SJCRH30 (cell line): ENCODE measurements around a stretch of chr11.

- RAMPAGE, long total RNA = no peak
Measured at GRCh38 chr11:75911471-75911781, 96.4 kb downstream of the UVRAG start.

DNA sequence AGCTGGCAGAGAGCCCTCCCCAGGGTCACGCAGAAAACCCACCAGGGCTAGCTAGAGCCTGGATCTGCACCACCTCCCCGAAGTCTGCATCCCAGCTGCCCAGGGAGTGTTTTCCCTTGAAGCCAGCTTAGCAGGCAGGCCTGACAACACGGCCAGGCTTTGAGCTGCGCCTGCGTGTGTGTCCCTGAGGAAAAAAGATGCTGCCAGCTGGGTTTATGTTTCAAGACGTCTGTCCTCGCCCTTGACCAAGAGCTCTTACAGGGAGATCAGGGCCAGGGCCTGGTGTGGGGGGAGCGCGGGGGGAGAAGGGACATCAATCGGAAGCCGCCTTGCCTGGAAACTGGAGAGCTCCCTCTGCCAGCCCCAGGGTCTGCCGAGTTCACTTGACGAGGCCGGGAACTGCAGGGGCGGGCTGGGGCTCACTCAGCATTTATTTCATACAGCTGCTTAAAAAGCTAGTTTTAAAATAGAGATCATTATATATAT is 20.3 kb downstream of the WNT11 start:
- RAMPAGE, long total RNA = no peak

DNA sequence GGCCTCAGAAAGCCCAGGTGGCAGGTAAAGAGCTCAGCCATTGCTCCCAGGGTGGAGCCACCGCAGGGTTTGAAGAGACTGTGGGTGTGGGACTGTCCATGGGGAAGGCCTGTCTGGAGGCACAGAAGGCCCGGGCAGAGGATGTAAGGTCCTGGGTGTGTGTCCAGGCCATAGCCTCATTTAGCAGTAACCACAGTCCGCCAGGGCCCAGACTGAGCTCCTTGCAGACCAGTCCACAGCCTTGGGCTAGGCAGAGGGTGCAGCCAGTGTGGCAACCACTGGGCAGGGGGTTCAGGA is 27.6 kb upstream of the WNT11 start:
- RAMPAGE, long total RNA = no peak

DNA sequence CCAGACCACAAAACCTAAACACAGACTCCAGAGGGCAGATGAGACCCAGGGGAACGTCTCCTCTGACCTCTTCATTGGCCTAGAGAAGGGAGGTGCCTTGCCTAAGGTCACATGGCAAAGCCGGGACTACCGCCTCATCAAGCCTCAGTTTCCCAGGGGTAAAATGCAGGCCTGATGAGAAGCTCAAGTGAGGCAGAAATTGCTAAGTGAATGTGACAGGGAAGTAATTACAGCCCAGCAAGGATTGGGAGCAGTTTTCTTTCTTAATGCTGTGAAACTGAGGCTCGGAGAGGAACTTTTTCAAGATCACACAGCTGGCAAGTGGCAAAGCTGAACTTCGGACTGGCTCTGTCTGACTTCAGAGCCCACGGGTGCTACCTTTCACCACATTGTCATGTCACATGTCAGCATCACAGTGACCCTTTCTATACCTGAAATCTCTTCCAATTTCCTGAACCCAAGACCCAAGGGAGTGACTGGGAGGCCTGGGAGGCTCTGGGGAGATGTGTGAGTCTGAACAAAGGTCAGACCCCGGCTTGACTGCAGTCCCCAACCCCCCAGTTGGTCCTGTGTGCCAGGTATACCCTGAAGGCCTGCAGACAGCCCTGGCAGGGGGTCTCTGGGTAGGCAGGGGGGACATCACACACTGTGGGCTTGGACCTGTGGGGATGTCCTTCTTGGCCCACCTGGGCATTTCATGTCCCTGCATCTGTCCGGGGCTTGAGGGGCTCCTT is 70.1 kb upstream of the WNT11 start:
- RAMPAGE, long total RNA = no peak

GRCh38 chr11:76385801-76386274 is 4.7 kb downstream of the GVQW3 start:
- RAMPAGE, long total RNA = no peak

DNA sequence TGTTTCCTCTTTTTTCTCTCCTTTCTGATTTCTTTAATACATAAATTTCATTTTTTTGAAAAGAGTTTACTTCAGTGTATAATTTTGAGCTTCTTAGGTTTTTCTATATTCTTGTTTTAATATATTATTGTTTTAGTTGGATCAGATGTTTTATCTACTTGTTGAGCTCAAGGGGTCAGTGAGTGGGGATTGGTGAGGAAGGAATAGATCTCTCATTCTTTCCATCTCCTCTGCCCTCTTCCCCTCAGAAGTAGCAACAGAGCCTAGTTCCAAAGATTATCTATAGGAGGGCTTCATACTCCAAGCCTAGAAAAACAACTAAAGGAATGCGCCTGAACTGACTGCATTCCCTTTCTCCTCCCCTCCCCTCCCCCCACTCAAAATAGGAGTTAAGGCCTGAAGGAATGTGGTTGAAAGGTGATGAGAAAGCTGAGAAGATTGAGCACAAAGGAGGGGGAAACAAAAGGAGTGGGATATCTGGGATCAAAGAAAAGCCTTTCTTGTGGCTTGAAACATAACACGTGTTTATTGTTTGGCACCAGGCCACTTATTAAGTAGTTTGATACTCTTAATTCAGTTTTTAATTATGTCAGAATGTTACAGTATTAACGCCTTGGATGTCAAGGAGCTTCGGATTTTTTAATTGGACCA is 10.5 kb downstream of the EMSY start:
- RAMPAGE, long total RNA = no peak

- RAMPAGE, long total RNA = no peak
Measured at GRCh38 chr11:76553426-76554430, 108.9 kb downstream of the EMSY start.

DNA sequence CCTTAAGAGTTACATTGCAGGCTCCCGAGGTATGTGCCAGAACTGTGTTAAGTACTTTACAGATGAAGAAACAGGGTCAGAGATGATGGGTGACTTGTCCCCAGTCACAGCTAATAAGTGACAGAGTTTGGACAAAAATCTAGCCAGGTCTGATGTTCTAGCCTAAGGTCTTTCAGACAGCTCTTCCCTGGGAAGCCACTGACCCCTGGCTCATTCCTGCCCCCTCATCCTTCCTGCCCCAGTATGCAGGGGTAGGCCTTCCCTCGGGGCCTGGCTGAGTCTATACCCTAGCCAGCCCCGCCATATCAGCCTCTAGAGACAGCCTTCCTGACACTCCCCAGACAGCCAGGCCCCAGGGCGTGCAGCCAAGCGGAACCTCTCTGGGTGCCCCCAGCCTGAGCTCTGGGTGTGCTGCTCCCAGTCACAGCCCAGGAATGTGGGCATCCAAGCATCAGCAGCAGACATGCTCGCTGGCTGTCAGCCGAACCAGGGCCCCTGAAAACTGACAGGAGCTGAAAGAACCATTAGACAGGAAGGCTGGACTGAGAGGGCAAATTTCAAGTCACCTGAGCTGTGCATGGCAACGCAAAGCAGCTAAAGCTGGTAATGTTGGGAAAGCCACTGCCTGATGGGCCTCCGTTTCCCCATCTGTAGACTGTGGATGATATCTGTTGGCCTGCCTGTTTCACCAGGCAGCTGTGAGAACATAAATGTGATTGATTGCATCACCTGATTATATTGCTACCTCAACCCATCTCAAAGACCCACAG is 93.3 kb downstream of the LRRC32 start:
- RAMPAGE, long total RNA = no peak

GRCh38 chr11:76591308-76591898 is 79.1 kb downstream of the LRRC32 start:
- RAMPAGE, long total RNA = no peak

DNA sequence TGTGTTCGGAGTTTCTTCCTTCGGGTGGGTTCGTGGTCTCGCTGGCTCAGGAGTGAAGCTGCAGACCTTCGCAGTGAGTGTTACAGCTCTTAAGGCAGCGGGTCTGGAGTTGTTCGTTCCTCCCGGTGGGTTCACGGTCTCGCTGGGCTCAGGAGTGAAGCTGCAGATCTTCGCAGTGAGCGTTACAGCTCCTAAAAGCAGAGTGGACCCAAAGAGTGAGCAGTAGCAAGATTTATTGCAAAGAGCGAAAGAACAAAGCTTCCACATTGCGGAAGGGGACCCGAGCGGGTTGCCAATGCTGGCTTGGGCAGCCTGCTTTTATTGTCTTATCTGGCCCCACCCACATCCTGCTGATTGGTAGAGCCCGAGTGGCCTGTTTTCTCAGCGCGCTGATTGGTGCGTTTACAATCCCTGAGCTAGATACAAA is 62.5 kb downstream of the LRRC32 start:
- RAMPAGE, long total RNA = no peak

DNA sequence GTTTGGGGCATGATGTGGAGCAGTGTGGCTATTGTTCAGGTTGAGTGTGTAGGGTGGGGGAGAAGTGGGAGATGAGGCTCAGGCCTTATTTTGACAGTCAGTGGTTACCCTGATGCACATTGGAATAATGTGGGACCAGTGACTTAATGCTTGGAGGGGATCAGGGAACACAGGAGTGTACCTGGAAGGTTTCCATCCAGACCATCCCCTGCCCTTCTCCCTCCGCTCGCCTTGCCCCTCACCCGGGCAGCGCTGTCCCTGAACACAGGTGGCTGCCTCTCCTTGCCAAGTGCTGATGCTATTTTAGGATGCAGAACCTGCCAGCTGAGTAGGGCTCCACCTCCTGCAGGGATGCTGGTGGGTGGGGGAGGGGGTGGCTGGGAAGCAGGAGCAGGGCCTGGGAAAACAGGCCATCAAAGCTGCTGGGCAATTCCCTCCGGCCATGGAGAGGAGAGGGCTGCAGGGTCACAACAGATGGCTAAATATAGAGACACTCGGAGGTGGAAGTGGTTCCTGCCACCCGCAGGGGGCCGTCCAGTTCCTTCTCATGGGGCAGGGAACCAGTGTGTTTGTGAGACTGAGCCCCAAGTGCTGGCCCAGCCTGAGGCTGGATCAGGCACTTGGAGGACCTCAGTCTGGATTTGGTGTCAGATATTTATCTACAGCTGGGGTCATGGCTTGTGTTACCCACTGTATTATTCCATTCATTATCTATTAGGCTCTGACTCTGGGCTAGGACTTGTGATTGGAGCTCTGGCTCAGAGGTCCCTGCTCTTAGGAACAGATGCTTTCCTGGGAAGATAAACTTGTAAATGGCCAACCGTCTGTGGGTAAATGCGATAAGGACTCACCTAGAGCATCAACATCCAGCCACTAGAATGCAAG is 59.6 kb downstream of the LRRC32 start:
- RAMPAGE, long total RNA = no peak

GRCh38 chr11:76617499-76617984 is 53.0 kb downstream of the LRRC32 start:
- RAMPAGE, long total RNA = no peak

DNA sequence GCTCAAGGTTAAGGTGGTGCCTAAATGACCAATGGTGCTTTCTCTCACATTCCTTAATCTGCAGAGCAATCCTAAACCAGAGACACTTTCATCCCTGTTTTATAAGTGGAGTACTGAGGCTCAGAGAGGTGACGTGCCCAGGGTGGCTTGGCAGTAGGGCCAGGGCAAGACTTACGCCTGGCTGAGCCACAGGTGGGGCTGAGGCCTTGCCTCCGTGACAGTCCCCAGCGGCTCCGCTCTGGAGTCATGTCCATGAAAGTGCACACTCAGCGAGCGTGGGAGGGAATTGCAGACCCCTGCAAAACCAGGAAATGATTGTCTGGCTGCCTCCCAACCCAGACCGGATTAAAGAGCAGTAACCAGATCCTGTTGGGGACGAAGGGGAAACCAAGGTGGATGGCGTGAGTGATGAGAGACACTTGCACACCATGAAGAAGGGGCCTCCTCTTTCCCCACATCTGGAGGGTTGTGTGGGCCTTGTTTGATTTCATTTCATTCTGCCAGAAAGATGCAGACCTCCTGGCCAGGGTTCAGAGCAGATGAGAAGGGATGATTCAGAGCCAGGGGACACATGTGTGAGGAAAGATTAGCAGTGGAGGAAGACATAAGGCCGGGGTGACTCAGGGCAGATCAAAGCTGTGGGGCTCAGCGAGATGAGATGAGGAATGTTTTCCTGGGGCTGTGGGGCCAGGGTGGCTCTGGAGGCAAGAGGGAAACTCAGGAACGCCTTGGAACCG is 29.7 kb upstream of the LRRC32 start:
- RAMPAGE, long total RNA = no peak

DNA sequence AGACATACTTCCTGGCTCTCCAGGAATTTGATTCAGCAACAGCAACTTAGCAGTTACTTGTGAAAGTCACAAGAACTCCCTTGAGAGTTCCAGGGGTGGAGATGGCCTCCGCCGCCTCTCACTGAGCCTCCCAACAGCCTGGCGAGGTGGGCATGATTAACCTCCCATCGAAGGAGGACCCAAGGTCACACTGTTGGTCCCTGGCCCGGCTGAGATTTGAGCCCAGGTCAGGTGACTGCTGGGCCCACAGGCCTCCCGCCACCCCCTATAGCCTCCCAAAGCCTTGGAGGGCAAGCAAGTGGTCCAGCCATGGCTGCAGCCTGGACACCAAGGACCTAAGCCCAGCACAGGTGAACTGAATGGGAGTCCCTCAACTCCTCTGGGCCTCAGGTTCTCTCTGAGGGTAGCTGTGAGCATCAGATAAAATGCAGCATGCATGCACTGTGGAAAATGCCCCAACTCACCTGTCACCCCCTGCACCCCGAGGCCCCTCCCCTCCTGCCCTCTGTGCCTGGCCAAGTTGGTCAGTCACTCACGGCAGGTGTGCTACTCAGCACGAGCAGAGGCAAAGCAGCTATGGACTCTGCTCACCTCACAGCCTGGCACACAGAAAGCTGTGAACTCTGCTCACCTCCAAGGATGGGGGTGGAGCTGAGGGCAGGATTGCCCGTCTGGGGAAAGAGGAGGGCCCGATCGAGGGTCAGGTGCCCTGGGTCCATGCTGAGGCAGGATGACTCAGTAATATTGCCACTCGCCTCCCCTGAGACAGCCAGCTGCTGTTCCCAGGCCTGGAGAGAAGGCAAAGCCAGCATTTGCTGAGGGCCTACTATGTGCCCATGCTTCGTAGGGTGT is 13.8 kb upstream of the TSKU start:
- RAMPAGE, long total RNA = no peak

DNA sequence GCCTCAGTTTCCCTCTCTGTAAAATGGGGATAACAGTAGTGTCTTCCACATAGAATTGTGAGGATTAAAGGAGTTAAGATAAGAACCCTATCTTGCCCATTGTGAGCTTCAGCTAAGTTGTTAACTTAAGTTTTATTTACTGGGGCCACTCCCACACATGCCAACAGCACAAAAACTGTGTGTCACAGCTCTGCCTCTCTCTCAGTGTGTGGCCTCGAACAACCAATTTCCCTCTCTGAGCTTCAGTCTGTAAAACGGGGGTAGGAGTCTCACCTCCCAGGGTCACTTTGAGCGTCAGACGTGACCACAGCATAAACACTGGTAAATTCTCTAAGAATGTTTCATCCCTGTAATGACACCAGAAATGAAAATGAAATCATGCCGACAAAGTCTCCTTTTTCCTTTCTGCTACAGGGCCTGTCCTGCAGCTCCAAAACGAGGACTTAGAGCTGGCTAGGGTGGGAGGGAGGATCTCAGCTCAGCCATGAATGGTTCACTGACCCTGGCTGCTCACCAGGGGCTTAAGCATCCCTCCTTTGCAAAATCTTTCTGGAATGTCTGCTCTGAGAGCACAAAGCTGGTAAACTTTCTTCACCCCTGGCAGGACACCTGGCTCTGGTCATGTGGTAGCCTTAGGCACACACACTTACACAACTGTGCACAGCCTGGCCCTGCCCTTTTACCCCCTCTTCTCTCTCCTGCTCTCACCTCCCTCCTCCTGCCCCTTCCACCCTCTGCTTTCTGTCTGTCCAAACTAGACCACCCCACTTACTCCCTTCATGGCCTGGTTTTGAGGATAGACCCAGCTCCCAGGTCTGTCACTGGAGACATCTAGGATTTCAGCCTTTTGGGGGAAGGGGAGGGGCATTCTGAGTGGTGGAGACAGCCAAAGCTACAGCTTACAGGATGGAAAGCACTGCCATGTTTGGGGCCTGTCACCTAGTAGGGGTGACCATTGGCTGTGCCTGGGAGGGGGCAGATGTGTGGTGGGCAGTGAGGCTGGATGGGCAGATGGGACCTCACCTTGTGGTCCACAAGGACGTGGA is 12.3 kb upstream of the TSKU start:
- RAMPAGE, long total RNA = no peak

GRCh38 chr11:76792371-76792817 is 9.2 kb downstream of the TSKU start:
- RAMPAGE, long total RNA = no peak

- RAMPAGE, long total RNA = no peak
Measured at GRCh38 chr11:76799048-76799666, 16.0 kb downstream of the TSKU start.

- RAMPAGE, long total RNA = no peak
Measured at GRCh38 chr11:76801767-76802350, 18.7 kb downstream of the TSKU start.

- RAMPAGE, long total RNA = no peak
Measured at GRCh38 chr11:77036127-77037219, 2.3 kb downstream of the B3GNT6 start.

DNA sequence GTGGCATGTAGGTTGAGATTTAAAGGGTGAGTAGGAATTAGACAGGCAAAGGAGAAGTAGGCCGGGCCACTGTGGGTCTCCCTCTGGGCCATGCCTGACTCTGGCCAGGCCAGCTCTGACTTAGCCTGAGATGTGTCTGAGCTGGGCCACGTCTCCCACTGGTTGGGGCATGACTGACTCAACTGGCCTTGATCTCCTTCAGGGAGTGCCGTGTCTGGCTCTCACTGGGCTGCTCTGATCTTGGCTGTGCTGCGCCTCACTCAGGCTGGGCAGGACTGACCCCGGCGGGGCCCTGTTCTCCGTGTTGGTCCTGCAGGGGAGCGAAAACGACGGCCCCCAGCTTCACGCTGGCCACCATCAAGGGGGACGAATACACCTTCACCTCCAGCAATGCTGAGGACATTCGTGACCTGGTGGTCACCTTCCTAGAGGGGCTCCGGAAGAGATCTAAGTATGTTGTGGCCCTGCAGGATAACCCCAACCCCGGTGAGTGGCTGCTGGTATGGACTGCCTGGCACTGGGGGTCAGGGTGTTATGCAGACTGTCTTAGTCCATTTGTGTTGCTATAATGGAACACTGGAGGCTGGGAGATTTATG is 71.4 kb downstream of the MYO7A start:
- RAMPAGE, long total RNA = no peak